ENCODE data around the genes OR4S1, TRIM48, OR8U3, APLNR and SSRP1.

DNA sequence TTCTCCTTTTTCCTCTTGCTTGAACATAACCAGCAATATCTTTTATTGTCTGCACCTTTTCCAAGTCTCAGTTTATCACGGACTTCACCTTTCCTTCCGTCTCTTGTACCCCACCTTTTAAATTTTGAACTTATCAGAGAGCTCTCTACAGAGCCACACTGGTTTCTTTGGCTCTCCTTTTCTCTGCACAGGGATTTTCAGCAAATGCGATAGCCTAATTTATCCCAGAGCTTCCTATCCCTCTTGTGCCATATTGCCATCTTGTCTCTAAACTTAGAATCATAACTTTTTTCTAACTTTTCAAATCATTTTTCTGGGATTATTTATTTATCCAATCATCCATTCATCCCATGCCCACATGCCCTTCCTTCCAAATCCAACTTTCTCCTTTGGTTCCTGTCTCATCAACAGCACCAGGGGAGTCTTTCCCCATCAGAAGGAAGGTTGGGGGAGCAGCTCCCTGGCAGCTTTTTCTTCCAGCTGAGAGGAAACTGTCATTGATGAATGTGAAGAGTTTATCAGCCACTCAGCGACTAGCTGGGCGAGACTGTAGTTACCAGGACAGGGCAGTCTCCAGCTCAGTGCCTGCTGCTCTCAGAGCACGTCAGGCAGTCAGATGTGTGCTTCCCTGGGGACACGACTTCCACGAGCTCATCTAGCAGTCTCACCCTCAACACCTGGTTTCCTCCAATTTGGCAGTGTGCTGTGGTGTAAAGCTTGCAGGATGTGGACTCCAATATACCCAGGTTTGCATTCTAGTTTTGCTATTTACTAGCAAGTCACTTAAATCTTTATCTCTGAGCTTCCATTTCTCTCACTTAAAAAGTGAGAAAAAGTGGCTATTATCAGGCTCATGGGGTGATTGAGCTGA, 12.4 kb upstream of the C1QTNF4 start:
- PRO-cap, result no peak

DNA sequence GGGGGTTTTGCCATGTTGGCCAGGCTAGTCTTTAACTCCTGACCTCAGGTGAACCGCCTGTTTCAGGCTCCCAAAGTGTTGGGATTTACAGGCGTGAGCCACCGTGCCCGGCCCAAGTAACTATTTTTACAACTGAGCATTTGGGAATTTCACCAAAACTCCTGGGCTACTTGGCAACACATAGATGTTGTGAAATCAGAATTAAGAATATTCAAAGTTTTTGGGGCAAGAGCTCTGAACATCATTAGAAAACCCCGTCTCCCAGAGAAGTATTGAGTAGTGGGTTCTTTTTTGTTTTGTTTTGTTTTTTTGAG, 1.8 kb downstream of the MTCH2 start:
- PRO-cap, result no peak

DNA sequence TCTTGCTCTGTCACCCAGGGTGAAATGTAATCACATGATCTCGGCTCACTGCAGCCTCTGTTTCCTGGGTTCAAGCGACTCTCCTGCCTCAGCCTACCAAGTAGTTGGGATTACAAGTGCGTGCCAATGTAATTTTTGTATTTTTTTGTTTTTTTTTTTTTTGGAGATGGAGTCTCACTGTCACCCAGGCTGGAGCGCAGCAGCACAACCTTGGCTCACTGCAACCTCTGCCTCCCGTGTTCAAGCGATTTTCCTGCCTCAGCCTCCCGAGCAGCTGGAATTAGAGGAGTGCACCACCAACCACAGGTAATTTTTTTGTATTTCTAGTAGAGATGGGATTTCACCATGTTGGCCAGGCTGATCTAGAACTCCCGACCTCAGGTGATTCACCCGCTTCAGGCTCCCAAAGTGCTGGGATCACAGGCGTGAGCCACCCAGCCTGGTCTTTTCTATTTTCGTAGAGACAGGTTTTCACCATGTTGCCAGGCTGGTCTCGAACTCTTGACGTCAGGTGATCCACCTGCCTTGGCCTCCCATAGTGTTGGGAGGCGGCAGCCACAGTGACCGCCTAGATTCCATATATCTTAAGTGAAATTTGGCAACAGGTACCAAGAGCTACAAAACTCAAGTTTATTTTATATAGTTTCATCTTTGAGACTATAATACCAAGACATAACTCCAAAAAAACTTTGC, 6.7 kb downstream of the FNBP4 start:
- PRO-cap, result no peak

GRCh38 chr11:47849131-47849330, 881 bp upstream of the NUP160 start:
- PRO-cap, result no peak

DNA sequence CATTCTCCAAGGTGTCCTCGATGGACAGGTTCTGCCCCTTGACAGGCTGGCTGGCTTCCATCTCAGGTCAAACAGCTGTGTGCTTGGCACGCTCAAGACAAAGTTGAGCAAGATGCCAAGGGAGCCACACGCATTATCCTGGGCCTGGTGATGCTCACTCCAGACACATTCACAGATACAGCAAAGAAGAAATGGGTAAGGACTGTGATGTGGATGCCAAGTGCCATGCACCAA, 33.1 kb upstream of the PTPRJ start:
- PRO-cap, result no peak

GRCh38 chr11:47977582-47978069, 2.7 kb upstream of the PTPRJ start:
- PRO-cap, result no peak

GRCh38 chr11:48011742-48012261, 31.4 kb downstream of the PTPRJ start:
- PRO-cap, result no peak

GRCh38 chr11:48079187-48080081, 99.1 kb downstream of the PTPRJ start:
- PRO-cap, result no peak

DNA sequence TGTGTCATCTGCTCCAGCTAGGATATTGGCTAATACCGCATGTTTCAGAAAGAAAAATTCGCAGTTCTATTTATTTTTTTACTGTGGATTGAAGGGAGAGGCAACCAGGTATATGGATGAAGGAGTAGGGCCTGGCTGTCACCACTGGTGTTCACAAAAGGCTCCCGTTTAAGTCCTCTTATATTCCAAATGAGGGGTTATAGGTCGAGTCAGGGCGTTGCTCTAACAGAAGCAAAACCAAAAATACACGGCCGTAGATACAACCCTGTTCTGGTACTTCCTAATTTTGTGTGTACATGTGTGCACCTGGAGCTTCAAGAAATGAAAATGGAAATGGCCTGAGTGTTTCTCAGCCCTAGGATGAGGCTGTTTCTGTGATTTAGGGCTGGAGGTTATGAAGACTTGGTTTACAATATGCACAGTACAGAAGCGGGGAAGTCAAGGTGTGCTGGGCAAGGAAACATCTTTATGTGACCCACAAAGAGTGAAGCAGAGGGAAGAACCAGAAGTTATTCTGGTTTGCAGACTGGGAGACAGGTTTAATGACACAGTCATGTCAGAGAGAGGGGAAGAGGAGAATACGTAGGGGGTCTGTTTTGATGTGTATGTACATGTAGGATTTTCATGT, 110.5 kb upstream of the OR4B1 start:
- PRO-cap, result no peak

DNA sequence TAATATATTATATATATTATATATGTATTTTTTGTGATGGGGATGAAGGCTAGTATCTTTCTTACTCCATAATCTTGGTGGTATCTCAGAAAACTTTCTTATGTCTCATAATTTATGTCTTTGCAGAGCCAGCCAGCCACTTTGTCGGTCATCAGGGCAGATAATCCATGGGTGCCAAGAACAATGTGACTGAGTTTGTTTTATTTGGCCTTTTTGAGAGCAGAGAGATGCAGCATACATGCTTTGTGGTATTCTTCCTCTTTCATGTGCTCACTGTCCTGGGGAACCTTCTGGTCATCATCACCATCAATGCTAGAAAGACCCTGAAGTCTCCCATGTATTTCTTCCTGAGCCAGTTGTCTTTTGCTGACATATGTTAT, at the start of gene OR4S1:
TSS of gene OR4S1 (plus strand) at position 168 of the 380 bp plus-strand sequence.
- PRO-cap, result no peak

DNA sequence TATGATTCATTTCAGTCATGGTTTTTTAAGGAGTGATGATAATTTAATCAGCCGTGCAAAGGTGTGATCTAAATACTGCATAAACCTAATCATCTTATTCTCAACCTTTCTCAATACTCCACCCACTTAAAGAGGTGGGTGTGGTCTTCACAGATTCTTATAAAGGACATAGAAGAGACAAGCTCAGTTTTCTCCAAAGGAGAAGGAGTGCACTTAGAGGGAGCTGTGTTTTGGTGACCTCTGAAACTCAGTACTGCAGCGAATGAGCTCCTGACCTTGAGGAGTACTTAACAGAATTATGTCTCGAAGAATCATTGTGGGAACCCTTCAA, at the start of gene TRIM48:
TSS of gene TRIM48 (plus strand) at position 186 of the 331 bp plus-strand sequence.
- PRO-cap, result no peak

DNA sequence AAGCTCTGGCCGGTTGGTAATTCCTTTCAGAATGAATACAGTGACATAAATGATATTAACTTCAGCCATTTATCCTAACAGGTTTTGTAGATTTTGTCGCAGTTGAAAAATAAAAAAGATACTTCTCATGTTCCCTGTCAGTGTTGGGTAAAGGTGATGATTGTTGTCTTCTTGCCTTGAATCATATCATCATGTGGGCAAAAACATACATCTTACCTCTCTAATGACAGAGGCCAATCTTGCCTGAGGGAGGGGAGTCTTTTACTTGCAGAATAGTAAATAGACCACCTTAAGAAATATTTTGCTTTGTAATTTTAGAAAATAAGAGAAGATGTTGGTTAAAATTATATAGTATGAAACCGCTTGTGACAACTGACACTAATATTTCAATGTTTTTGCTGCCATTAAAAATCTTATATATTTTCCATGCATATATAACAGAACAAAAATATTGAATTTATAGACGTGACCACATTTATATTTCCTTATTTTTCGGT, at the start of gene OR8U3:
TSS of gene OR8U3 (minus strand) at position 69 of the 497 bp plus-strand sequence.
- PRO-cap, result no peak

GRCh38 chr11:56884822-56885644, 103.7 kb upstream of the OR5AK2 start:
- PRO-cap, result bidirectional peak, plus-strand start at chr11:56885336, minus-strand start at chr11:56885229

DNA sequence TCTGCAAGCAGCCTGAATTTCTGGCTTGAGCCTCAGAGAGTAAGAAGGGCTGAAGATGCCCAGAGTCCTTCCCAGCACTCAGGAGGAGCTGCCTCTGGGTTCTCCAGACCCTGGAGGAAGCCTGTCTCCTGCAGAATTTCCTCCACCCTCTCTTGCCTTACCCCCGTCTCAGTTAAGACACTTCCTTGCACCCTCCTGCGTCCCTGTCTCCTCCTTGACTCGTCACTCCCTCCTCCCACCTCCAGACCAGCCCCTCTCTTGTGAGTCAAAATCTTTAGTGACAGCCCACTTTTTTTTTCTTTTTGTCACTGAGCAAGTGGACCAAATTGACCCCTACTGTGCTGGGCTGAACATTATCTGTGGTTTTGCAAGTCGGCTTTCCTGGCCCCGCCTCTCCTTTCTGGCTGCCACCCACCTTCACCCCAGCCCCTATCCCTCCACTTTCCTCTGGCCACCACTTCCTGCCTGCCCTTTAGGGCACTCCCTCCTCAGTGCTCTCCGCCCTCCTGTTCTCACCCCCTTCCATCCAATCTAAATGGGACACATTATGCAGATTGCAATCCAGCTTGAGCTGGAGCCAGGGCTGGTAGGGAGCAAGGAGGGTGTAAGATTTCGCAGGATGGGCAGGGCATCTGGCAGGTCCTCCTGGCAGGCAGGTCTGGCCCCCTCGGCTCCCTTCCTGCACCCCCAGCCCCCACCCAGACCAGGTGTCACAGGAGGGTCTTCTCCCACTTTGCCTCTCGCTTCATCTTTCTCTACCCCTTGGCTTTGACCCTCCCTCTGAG, at the start of gene APLNR:
TSS of gene APLNR (minus strand) at position 179 of the 785 bp plus-strand sequence.
- PRO-cap, result no peak

DNA sequence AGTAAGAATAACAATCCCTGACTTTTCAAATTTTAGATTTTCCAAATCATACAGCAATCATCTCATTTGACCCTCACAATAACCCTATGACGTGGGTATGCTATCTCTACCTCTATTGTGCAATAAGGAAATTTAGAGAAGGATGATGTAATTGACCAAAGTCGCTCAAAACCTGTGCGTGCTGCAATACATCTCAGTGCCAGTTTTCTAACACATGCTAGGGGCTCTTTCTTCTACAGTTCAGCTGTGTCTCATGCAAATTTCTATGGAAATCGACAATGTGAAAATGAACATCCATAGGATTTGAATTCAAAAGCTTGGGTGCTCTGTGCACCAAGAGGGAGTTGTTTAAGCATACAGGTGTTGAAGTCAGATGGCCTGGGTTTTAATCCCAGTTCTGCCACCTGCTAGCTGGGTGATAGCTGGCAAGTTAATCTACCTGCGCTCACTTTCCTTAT, 40.2 kb upstream of the APLNR start:
- PRO-cap, result no peak

GRCh38 chr11:57305280-57305877, 19.4 kb downstream of the TNKS1BP1 start:
- PRO-cap, result no peak

- PRO-cap, result no peak
These were observed 17.5 kb downstream of the TNKS1BP1 start for GRCh38 chr11:57307225-57307721.

DNA sequence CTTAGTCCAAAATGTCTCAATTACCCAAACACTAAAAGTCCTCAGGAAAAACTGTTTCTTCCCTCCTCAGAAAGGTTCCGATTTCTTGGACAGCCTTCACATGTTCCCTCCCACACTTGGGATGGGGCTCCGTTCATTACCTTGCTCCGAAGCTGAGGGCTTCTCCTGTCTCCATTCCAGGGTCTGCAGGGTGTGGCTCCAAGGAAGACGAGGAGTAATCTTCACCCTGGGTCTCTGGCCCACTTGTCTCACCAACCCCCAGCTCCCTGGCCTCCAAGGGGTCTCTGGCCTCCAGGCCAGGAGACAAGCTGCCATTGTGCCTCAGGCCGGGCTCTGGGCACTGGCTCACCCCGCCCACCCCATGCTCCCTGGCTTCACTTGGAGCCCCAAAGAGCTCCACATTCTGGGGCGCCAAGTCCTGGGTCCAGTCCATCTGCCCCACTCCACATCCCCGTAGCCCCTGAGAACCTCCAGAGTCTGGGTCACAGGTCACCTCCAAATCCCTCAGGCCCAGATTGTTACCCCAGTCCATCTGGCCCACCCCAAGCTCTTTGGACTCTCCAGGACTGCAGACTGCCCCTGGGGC, 16.4 kb downstream of the TNKS1BP1 start:
- PRO-cap, result no peak

GRCh38 chr11:57327584-57328037, 2.9 kb upstream of the TNKS1BP1 start:
- PRO-cap, result no peak

DNA sequence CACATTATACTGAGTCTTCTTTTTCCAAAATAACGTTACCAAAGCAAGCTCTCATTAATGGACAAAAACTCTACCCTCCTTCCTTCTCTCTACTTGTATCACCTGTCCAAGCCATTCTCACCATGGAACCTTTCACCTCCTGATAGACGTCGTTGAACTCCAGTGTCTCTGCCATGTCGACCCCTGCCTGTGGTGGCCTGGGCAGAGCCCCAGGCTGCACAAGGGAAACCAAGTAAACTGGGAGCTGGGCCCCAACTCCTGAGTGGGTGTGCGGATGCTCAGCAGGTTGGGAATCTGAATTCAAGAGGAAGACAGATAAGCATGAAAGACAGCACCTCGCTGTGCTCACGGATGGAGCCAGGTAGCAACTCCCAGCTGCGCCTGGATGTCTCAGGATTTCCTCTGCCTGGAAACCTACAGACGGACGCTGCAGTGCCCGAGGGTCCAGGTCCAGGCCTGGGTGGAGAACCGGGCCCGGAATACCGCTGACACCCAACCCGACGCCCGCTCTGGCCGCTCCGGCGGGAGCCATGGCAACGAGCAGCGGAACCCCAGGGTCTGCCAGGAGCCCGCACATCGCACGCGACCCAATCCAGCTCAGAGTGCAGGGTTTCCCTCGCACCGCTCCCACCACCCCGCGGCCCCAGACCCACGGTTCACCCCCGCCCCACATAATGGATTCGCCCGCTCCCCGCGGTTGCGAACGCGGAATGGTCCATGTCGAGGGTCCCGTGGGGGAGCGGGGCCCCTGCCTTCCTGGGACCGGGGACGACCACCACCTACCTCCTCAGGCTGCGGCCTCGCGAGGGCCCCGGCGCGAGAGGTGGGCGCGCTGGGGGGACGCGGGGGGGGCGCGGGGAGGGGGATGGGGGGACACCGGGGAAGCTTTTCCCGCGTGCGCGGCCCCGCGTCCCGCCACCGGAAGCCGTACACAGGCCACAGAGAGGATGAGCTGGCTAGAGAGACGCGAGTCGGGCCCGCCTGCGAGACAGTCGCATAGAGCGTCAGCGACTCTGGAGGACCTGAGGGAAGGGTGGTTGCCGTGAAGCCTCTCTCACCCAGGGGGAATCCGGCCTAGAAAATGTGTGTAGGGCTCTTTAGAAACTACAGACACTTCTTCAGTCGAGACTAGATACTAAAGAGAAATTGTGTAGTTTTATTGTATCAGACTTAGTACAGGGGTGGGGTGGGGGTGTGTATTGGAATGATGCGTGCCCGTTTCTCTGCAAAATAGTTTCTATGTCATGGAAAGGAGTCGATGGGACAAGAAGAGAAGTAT, at the start of gene SSRP1:
TSS of gene SSRP1 (minus strand) at position 946 of the 1,279 bp plus-strand sequence.
- PRO-cap, result bidirectional peak, plus-strand start at position 536 of the sequence, minus-strand start at position 511 of the sequence; bidirectional peak, plus-strand start at position 1,007 of the sequence, minus-strand start at position 924 of the sequence